ENCODE measurements around a stretch of chr10.

- PRO-cap, 2 experiments, result no peak in any of the 2 experiments
These were observed 234.2 kb downstream of the PRPF18 start for GRCh38 chr10:13820921-13821423.

DNA sequence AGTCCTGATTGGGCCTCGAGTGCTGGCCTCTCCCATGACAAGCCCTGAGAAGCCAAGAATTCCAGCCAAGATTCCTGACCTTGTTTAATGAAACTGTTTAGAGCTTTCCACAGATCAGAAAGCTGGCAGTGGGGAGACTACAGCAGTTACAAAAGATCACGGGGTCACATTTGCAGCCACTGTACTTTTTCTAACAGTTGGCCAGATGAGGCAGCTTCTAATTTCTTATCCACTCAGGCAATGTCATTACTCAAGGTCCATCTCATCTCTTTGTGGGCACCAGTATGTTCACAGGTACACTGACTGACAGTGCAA, 250.6 kb downstream of the PRPF18 start:
- PRO-cap, 2 experiments, result no peak in any of the 2 experiments

GRCh38 chr10:13984654-13985506, 345.8 kb downstream of the FRMD4A start:
- PRO-cap, 2 experiments, result no peak in any of the 2 experiments

DNA sequence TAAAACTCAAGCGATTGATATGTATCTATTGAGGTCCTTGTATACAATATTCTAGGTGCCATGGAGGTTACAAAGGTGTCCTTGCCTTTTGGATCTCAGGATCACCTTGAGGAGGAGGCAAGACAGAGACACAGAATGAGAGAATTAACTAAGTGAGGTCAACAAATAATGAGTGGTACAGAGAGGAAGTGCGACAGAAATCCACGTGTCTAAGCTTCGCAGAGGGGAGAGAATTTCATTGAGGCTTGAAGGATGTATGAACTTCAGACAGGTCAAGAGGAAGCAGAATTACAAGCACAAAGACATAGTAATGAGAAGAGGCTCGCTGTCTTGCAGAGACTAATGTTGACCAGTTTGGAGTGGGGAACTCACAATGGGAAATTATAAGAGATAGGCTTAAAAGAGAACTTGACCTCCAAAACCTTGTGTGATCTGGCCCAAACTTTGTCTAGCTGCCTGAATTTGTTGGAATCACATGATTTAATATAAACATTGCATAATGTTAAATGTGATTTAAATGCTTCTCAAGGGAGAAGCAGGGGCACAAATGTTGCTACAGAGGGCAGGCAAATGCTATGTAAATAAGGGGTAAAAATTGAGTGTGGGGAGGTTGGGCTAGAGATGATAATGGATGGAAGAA, 308.6 kb downstream of the FRMD4A start:
- PRO-cap, 2 experiments, result no peak in any of the 2 experiments

DNA sequence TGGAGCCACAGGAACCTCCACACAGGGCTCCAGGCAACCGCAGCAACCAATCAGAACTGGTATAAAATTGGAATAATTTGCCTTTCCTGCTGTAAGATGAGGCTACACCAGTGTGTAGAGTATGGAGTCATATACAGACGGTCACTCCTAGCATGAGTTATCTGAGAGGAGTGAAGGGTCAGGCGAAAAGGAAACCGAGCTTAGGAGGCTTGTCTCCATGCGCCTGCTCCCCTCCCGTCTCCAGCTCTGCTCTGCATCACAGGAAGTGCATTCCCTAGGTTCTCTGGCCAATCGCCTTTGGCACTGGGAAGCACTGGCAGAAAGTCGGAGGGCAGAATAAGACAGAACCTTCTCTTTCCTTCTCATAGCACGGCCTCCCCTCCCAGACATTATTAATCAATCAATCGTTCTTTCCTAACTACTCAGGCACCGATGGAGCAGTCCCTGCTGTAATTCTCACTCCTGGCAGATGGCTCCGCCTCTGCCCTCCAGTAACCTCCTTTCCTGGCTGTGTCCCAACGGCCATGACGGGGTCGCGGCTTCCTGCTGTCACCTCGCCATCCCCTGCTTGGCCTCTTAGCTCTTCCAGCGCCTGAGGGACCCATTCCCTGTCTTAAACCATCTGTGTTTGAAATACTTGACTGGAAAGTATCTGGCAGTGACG, 177.1 kb downstream of the FRMD4A start:
- PRO-cap, 2 experiments, result no peak in any of the 2 experiments

GRCh38 chr10:14185415-14186032, 145.2 kb downstream of the FRMD4A start:
- PRO-cap, 2 experiments, result peak in 2 of 2 experiments; most common plus-strand start chr10:14185493 (in 1); most common minus-strand start chr10:14185720 (in 1)

DNA sequence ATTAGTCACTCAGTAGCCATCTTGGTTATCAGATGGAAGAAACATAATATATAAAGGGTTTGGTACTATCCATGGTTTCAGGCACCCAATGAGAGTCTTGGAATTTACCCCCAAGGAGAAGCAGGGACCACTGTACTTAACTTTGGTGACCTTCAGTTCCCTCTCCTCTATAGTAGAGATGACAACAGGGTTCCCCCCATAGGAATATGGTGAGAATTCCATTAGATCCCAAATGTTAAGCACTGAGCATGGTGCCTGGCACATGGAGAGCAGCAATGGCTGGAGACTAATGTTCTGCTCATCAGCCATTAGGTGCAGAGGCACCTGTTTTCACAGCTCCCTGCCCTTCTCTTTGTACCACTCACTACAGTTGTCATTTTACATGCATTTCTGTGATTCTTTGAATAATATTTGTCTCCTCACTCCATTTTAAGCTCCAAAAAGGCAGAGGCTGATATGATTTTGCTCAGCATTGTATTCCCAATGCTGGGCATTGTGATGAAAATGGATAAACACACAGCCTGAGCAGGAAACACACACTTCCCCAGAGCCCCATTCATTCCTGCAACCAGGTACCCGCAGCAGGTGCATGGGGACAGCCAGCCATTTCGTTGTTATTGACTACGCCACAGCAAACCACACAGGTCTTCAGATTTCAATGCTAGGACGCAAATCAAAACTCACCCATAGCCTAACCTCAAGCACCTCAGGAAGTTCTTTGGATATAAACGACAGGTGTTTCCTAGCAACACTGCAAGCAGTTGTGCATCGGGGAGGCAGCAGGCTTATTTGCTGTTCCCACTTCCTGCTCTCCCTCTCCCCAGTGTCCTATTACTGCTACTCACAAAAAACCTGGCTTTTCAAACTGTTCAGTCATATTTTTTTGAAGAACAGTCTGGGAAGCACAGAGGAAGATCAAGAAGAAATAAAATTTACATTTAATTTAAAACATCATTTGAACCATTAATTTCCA, 176.2 kb upstream of the FRMD4A start:
- PRO-cap, 2 experiments, result peak in 1 of 2 experiments; most common plus-strand start position 754 of the sequence (in 1); most common minus-strand start position 616 of the sequence (in 1)

- PRO-cap, 2 experiments, result no peak in any of the 2 experiments
These were observed 189.1 kb upstream of the FRMD4A start for GRCh38 chr10:14519790-14520340.

DNA sequence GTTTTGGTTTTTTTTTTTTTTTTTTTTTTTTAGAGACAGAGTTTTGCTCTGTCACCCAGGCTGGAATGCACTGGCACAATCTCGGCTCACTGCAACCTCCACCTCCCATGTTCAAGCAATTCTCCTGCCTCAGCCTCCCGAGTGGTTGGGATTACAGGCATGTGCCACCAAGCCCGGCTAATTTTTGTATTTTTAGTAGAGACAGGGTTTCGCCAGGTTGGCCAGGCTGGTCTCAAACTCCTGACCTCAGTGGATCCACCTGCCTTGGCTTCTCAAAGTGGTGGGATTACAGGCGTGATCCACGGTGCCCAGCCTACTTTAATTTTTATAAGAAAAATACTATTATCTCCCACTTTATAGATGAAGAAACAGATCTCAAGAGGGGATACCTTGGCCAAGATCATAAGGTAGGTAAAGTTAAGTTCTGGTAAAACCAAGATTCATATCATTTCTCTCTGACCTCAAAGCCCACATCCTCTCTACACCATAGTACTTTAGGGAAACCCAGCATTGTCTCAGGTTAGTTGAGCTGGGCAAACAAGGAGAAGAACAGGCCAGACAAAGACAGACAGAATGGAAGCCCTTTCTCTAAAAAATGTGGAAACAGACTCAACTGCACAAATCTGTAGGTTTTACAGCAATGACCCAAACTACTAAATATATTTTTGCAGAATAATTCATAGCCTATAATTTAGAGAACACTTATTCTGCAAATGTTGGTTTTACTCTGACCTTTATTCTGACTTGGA, 197.6 kb upstream of the FRMD4A start:
- PRO-cap, 2 experiments, result peak in 2 of 2 experiments; most common plus-strand start position 523 of the sequence (in 2)

DNA sequence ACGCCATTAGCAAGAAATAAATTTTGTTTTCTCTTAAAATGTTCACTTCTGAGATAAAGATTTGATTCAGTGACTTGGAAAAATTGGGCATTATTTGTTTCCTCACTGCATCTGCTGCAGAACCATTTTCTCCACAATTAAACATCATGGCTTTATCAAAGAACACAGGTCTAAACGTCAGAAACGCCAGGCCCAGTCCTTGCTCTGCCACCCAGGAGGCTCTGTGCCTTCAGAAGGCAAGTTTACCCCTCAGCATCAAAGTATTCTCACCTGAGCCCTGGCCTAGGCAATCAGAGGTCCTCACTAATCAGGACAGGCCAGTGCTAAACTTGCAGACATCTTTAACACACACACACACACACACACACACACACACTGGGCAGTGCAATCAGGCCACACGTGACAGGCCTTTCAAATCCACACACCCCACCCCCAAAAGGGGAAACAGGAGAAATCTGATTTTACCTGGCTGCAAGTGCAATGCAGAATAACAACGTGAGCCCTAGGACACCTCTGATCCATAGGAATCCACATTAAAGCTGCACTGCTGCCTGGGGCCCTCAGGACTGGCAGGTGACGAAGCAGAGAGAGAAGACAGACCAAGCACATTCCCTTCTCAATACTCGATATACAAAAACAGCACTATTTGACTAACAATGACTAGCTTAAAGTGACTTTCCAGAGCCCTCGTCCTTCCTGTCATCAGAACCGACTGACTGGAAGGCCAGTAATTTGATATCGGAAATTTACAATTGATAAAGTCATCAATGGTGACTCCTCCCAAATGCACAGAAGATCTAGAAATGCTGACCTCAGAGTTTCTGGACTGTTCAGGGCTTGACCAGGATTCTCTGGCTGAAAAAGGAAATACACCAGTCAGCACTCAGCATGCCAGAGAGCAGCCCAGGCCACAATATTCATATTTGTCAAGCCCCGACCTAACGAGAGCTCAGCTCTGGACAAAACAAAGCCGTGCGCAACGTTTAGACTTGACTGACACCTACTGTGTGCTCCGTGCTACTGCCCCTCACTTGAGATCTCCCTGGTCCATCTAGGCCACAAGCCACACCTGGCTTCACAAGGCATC, 218.8 kb downstream of the FAM107B start:
- PRO-cap, 2 experiments, result no peak in any of the 2 experiments

DNA sequence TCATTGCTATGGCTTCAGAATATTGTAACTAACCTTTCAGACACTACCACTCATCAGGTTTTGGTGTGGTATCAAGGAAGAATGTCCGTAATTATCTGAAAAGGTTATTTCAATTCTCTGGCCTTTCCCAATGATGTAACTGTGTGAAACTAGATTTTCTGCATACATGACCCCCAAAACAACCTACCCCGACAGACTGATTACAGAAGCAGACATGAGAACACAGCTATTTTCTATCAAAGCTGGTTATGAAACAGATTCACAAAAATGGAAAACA, 211.2 kb downstream of the FAM107B start:
- PRO-cap, 2 experiments, result peak in 1 of 2 experiments; most common plus-strand start position 191 of the sequence (in 1); most common minus-strand start position 204 of the sequence (in 1)

DNA sequence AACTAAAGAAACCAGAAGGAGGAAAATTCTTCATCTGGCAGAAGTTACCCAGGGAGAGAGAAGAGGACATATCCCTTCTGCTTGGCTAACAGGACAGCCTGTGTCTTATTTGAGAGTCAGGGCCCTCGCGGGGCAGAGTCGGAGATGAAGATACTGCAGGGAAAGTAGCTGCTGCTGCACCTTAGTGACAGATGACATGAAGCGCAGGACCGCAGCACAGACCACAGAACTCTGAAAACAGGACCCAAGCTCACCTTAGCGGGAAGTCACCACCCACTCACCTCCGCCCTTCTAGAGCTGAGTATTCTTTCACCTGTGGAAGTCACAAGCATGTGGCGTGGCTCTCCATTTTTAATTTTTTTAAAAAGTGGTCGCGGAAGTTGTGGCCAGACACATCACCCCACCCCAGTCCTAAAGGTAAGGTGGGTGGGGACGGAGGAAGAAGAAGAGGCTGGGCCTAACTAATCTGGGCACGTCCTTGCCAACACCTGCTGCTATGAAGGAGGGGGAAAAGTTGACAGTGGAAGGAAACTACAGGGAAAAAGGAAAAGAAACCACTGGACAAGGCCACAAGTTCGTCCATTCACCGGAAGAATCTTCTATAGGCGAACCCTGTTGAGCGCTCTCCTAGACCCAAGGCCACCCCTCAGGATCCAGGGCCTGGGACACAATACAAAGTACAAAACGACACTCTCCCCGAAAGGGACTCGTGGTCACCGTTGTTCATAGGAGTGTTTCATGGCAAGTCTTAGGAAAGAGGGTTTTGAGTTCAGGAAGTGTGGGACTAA, 191.3 kb downstream of the FAM107B start:
- PRO-cap, 2 experiments, result peak in 2 of 2 experiments; most common plus-strand start position 300 of the sequence (in 1); most common minus-strand start position 155 of the sequence (in 1)

DNA sequence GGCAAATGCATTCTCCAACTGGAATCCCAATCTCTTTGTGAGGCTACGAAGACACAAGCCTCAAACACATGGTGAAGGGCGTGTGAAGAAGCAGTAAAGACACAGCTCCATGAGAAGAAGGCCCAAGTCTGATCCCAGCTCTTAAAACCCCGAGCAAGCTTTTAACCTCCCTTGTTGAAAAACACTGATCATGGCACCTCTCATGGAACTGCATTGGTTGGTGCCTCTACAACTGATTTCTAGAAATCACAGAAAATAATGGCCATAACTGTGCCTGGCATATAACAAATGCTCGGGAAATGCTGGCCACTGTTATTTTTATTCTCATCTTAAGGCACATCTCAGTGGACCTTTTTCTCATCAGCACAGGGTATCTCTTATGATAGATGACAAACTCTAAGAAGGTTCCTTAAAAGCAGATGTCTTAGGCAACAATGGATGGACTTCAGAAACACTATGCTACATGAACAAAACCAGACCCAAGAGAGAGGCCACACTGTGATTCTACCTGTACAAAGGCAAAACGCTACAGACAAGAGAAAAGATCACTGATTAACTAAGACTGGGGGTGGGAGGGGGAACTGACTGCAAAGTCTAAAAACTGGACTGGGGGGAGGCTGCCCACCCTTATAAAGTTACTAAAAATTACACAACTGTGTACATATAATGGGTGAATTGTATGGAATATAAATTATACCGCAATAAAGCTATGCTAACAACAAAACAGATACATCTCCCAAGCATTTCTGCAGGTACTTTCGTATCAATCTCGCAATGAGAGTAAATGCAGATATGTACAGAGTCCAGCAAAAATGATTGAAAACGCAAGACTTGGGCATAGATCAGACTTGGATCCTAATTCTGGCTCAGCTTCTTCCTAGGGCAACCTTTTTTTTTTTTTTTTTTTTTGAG, 179.9 kb downstream of the FAM107B start:
- PRO-cap, 2 experiments, result no peak in any of the 2 experiments

GRCh38 chr10:14596641-14596945, 178.1 kb downstream of the FAM107B start:
- PRO-cap, 2 experiments, result no peak in any of the 2 experiments

DNA sequence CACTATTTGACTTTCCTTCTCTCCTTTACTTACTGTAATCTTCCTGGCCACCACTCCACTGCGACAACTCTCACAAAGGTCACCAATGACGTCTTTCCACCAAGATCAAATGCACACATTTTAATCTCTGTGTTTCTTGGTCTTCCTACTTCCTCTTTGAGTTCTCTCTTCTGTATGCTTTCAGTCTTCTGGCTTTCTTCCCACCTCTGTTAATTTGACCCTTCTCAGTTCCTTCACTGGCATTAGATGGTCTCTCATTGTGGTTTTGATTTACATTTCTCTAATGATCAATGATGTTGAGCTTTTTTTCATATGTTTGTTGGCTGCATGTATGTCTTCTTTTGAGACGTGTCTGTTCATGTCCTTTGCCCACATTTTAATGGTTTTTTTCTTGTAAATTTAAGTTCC, 31.9 kb downstream of the FAM107B start:
- PRO-cap, 2 experiments, result no peak in any of the 2 experiments

- PRO-cap, 2 experiments, result no peak in any of the 2 experiments
These were observed 3.1 kb downstream of the OLAH start for GRCh38 chr10:15046600-15047427.

- PRO-cap, 2 experiments, result no peak in any of the 2 experiments
These were observed 26.4 kb downstream of the FAM171A1 start for GRCh38 chr10:15344692-15345176.

DNA sequence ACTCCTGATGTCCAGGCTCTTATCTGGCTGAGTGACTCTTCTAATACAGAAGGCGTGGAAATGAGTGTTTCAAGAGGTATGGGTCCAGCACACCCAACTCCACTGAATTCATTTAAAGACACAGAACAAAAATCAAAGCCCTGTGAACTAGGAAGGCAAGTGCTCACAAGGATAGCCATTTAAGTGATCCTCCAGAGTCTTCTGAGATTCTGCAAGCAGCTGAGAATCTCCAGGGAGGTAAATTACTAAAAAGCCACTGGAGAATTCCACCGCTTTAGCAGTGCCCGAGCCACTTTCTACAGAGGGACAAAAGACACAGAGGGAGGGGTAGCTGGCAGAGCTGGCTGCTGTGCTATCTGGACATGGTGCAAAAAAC, 24.5 kb downstream of the FAM171A1 start:
- PRO-cap, 2 experiments, result no peak in any of the 2 experiments

DNA sequence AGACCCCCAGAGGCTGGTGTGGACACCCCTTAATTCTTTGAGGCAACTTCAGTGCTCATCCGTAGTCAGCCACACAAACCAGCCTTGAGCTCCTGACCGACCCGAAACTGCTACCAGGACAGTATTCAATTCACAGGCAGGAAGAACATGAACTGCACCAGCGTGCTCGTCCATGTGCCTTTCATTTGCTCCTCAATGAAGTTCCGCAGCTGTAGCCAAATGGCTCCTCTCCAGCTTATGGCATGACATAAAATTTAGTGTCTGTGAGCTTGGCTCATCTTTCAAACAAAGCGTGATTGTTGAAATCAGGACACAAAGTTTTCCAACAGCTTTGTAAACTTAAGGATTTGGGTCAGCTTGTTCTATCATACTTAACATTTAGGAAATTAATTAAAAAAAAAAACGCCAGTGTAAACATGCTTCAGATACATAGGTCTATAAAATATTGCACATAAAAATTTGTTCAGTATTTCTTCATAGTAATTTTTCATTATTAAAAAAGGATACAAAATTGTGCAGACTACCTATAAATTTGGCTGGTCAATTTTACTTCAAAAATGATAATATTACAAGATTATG, 144.2 kb upstream of the FAM171A1 start:
- PRO-cap, 2 experiments, result no peak in any of the 2 experiments

DNA sequence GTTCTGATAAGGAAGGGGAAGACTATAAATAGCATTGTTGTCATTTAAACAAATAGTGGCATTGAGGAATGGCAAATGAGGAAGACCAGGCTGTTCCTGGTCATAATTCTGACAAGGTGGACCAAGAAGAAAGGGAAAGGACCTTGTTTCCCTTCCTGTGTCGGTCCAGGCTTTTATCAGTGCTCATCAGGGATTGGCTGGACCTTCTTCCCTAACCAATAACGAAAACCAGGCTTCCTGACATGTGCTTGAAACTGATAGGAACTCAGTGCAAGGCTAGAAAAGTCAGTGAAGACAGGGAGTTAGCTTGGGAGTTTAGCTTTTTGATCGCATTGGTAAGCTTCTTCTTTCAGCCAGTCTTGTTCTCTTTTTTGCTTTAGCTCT, 116.1 kb downstream of the ITGA8 start:
- PRO-cap, 2 experiments, result no peak in any of the 2 experiments